Endothelial cell of umbilical vein (primary cell): ENCODE measurements around the genes INPP4A, EIF5B and CHST10.

GRCh38 chr2:97886202-97887093, 109.3 kb downstream of the TMEM131 start:
- PRO-cap: no peak
CAGE:
- cytosol, long polyA minus RNA: no peak
- cytosol, long polyA plus RNA: no peak
- long polyA plus RNA: no peak
- nucleus, long polyA minus RNA: no peak
- nucleus, long polyA plus RNA: no peak

GRCh38 chr2:97905322-97906240, 90.2 kb downstream of the TMEM131 start:
- PRO-cap: no peak
CAGE:
- cytosol, long polyA minus RNA: no peak
- cytosol, long polyA plus RNA: no peak
- long polyA plus RNA: no peak
- nucleus, long polyA minus RNA: no peak
- nucleus, long polyA plus RNA: no peak

DNA sequence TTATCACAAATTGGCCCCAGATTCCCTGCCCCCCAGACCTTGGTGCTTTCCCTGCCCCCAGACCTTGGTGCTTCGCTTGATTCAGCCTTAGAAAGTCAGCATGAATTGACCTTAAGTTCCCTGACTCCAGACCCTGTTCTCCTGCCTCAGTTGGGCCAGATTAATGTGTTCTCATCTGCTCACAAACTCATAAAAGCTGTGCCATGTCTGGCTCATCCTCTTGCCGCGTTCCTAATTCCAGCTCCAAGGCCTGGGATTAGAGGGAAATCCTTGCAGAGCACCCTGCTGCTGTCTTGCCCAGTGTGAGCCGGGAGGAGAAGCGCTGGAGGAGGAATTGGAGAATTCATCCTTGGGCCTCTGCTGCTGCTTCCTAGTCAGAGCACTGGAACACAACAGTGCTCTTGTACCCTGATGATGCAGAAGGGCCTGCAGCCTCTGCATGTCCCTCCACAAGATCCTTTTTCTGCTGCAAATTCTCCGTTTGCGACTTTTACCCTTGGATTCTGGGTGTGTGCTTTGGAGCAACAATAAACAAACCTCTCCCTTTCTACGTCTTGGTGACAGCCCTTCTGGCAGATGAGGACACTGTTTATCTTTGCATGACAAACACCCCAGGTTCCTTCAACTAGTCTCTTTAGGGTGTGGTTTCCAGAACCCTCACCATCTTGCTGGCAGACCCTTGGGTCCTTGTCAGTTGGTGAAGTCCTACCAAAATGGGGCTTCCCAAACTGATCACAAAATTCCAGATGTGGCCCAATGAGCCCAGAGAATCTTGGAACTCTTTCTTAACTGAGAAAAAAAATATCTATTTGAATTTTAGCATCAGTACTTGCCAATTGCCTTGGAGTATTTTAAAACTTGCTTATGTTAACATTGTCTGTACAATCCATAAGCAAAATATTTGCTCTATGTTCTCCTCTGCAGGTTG, 46.8 kb upstream of the CNGA3 start:
- PRO-cap: no peak
CAGE:
- cytosol, long polyA minus RNA: no peak
- cytosol, long polyA plus RNA: no peak
- long polyA plus RNA: no peak
- nucleus, long polyA minus RNA: no peak
- nucleus, long polyA plus RNA: no peak

DNA sequence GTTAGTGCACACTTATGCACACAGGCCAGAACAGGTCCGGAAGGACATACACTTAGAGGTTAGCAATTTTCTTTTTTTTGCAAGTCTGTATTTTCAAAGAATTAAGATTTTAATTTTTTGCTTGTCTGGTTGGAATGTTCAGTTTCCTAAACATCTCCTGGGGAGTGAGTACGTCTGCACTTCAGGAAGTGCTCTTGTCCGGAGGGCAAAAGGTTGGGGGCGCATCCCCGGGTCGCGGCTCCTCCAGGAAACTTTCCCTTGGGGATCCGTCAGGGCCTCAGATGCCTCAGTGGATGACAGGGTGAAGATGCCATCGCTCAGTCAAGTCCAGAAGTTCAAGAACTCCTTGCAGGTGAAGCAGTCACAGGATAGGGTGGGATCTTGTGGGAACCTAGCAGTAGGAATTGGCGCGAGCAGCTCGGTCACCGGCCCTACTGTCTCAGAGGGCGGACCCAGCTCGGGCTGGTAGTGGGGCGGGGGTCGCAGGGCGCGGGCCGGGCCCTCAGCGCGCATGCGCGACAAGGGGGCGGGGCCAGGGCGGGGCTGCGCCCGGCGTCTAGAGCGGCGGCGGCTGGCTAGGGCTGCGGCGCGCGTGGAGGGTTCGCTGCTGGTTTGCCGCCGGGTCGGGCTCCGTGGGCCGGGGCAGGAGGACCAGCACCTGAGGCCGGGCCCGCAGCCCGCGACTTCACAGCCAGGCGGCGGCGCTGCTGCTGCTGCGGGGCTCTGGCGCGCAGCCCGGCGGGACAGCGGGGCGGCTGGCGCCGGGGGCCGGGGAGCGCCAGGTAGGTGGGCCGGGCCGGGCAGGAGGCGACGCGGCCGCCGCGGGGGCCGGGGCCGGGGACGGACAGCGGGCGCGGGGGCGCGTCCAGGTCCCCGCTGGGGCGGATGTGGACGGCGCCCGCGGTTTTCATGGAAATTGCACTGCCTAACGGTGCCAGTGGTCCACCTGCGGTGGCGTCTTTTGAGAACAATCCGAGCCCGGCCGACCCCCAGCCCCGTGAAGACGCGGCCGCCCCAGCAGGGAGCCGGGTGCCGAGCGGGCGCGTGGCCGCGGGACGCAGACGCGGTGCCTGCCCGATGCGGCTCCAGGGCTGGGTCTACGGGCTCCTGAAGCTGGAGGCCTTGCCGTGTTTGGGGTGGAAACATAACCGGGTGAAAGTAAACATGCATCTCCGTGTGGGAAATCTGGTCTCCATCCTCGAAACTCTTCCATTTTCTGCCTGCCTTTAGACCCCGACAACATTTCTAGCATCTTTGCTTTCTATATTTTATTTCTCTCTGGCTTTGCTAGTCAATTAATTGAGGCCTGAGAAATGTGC, at the start of gene INPP4A:
INPP4A (plus strand) TSS at position 555 of the 1,319 bp plus-strand sequence.
- PRO-cap: bidirectional peak, plus-strand start at position 584 of the sequence, minus-strand start at position 436 of the sequence
CAGE:
- cytosol, long polyA minus RNA: start-site peak on the plus strand centred at position 569 of the sequence, 71 bp wide, 19 reads
- cytosol, long polyA plus RNA: start-site peak on the plus strand centred at position 583 of the sequence, 127 bp wide, 54 and 60 reads in 2 replicates
- long polyA plus RNA: start-site peak on the plus strand centred at position 581 of the sequence, 29 bp wide, 118 and 46 reads in 2 replicates
- nucleus, long polyA minus RNA: start-site peak on the plus strand centred at position 590 of the sequence, 15 bp wide, 74 reads; start-site peak on the plus strand centred at position 1,140 of the sequence, 98 bp wide, 21 reads
- nucleus, long polyA plus RNA: start-site peak on the plus strand centred at position 578 of the sequence, 17 bp wide, 60 and 64 reads in 2 replicates

GRCh38 chr2:98465527-98466325, 21.1 kb downstream of the INPP4A start:
- PRO-cap: unidirectional peak, minus-strand start at chr2:98465859
CAGE:
- cytosol, long polyA minus RNA: no peak
- cytosol, long polyA plus RNA: no peak
- long polyA plus RNA: no peak
- nucleus, long polyA minus RNA: no peak
- nucleus, long polyA plus RNA: no peak

GRCh38 chr2:98616683-98617272, 8.4 kb downstream of the UNC50 start:
- PRO-cap: no peak
CAGE:
- cytosol, long polyA minus RNA: no peak
- cytosol, long polyA plus RNA: no peak
- long polyA plus RNA: no peak
- nucleus, long polyA minus RNA: no peak
- nucleus, long polyA plus RNA: no peak

DNA sequence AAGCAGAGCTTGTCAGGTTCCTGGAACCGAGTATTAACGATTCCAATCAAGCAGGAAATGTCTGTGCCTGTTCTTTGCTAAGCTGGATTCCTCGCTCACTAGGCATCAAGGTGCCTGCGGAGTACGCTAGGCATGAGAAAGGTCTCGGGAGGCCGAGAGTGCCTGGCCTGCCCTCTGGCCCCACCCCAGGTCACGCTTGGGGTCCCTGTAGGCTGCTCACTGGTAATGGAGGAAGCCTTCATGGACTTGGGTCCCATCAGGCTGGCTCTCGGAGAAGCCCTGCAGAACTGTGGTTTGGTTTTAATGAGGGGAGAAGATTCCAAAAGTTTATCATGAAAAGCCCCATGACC, 44.8 kb upstream of the MGAT4A start:
- PRO-cap: no peak
CAGE:
- cytosol, long polyA minus RNA: no peak
- cytosol, long polyA plus RNA: no peak
- long polyA plus RNA: no peak
- nucleus, long polyA minus RNA: no peak
- nucleus, long polyA plus RNA: no peak

DNA sequence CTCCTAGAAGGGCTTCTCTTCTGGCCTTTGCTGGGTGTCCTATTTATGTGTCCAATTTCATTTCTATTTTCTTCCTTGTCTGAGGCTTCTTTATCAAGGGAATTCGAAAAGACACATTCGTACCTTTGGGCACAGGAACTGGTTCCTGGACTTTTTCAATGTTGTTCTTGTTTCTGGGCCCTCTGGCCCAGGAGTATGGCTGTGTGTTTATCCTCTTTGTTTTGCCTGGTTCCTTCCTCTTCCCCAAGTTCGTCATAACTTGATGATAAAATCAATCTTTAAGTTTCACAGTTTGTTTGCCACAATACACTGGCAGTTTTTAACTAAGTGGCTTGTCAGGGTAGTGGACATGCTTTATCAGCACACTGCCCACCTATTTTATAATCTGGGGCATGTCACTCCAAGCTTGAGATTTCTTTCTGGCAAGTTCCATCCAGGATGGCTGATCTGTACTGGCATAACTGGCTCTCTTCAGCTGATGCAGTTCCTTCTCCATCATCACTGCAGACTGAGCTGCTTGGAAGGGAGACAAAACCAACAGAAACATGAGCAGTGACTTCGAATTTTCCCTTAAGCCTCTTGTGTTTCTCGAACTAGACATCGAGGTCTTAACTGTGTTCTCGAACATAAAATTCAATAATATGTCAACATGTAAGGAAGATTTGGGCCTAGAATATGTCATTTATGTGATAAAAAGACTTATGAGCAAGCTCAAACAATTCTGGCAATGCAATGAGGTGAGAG, 63.4 kb upstream of the MGAT4A start:
- PRO-cap: unidirectional peak, minus-strand start at position 510 of the sequence
CAGE:
- cytosol, long polyA minus RNA: no peak
- cytosol, long polyA plus RNA: no peak
- long polyA plus RNA: no peak
- nucleus, long polyA minus RNA: no peak
- nucleus, long polyA plus RNA: no peak

GRCh38 chr2:99336745-99337725, at the start of gene EIF5B:
TSS of gene EIF5B (plus strand) at chr2:99337389.
- PRO-cap: bidirectional peak, plus-strand start at chr2:99337425, minus-strand start at chr2:99337305
CAGE:
- cytosol, long polyA minus RNA: start-site peak on the plus strand at chr2:99337409-99337429, 163 reads; start-site peak on the plus strand at chr2:99337522-99337526, 28 reads
- cytosol, long polyA plus RNA: start-site peak on the plus strand at chr2:99337378-99337582, 690 and 1,599 reads in 2 replicates
- long polyA plus RNA: start-site peak on the plus strand at chr2:99337365-99337559, 1,599 and 2,100 reads in 2 replicates
- nucleus, long polyA minus RNA: start-site peak on the plus strand at chr2:99337387-99337559, 1,050 reads
- nucleus, long polyA plus RNA: start-site peak on the plus strand at chr2:99337393-99337582, 1,002 and 858 reads in 2 replicates

DNA sequence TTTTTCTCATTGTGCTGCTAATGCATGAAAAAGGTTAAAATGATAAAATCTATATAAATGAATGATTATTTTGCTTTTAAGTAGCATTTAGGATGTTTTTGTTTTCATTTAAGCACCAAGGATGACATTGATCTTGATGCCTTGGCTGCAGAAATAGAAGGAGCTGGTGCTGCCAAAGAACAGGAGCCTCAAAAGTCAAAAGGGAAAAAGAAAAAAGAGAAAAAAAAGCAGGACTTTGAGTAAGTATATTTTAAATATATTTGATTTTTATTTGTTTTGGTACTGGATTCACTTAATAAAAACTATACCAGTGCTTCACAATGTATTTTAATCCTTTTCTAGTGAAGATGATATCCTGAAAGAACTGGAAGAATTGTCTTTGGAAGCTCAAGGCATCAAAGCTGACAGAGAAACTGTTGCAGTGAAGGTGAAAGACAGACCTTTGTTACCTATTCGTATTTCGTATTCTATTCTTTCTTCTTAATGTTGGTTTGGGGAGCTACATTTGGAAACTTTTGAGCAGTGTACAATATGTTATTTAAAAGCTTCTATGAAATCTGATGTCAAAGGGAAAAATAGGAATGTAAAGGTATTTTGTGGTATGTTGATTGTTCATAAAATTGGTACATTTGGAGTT, 23.1 kb downstream of the EIF5B start:
- PRO-cap: no peak
CAGE:
- cytosol, long polyA minus RNA: start-site peak on the plus strand centred at position 142 of the sequence, 52 bp wide, 28 reads
- cytosol, long polyA plus RNA: start-site peak on the plus strand centred at position 139 of the sequence, 49 bp wide, 66 and 130 reads in 2 replicates
- long polyA plus RNA: no peak
- nucleus, long polyA minus RNA: no peak
- nucleus, long polyA plus RNA: start-site peak on the plus strand centred at position 169 of the sequence, 109 bp wide, 127 and 159 reads in 2 replicates

- PRO-cap: no peak
CAGE:
- cytosol, long polyA minus RNA: no peak
- cytosol, long polyA plus RNA: no peak
- long polyA plus RNA: no peak
- nucleus, long polyA minus RNA: no peak
- nucleus, long polyA plus RNA: no peak
These were observed 40.5 kb downstream of the REV1 start for GRCh38 chr2:99449127-99449969.

- PRO-cap: no peak
CAGE:
- cytosol, long polyA minus RNA: no peak
- cytosol, long polyA plus RNA: no peak
- long polyA plus RNA: no peak
- nucleus, long polyA minus RNA: no peak
- nucleus, long polyA plus RNA: no peak
These were observed 104.1 kb upstream of the REV1 start for GRCh38 chr2:99593873-99594282.

DNA sequence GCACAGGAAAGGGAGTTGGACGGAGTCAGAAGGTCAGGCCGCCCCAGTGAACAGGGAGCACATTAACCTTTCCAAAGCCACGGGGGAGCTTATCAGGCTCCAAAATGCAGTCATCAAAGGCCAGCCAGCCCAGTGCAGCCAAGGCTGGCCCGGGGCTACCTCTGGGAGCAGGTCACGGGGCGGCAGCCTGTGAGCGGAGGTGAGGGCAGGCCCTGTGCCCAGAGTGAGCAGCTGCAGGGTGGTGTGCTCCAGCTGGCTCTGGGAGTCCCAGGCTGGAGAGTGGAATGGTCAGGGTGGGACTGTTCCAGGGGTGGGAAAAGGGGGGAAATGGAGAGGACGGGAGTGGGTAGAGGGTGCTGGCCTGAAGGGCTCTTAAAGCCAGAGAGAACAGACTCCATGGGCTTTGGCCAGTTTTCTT, 146.9 kb upstream of the REV1 start:
- PRO-cap: no peak
CAGE:
- cytosol, long polyA minus RNA: no peak
- cytosol, long polyA plus RNA: no peak
- long polyA plus RNA: no peak
- nucleus, long polyA minus RNA: no peak
- nucleus, long polyA plus RNA: no peak

DNA sequence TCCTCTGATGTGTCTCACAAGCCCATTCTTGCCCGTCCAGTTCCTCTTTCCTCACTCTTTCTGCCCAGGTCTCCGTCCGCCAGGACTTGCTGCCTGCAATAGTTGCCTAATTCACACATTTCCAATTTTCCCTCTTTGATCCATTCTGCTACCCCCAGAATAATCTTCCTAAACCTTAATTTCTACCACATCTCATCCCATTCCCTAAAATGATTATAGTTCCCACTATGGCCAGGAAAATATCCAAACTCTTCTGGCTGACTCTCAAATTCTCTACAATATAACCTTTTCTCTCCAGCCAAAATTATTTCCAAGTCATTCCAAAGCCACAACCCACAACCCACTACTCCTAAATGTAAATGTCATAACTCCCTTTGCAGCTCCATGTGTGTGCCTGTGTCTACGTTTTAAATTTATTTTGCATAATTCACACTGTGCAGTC, 171.2 kb downstream of the AFF3 start:
- PRO-cap: no peak
CAGE:
- cytosol, long polyA minus RNA: no peak
- cytosol, long polyA plus RNA: no peak
- long polyA plus RNA: no peak
- nucleus, long polyA minus RNA: no peak
- nucleus, long polyA plus RNA: no peak

GRCh38 chr2:100013760-100014296, 128.6 kb downstream of the AFF3 start:
- PRO-cap: no peak
CAGE:
- cytosol, long polyA minus RNA: no peak
- cytosol, long polyA plus RNA: no peak
- long polyA plus RNA: no peak
- nucleus, long polyA minus RNA: no peak
- nucleus, long polyA plus RNA: no peak

DNA sequence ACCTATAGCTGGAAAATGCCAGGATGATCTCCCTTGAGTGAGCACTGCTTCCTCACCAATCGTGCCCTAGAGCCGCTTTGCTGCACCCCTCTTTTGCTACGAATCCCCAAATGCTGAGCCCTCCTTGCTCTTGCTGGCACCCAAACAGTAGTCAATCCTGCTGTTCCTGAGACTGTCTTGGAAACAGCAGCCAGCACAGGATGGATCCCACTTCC, 58.5 kb downstream of the LONRF2 start:
- PRO-cap: unidirectional peak, minus-strand start at position 119 of the sequence
CAGE:
- cytosol, long polyA minus RNA: no peak
- cytosol, long polyA plus RNA: no peak
- long polyA plus RNA: no peak
- nucleus, long polyA minus RNA: no peak
- nucleus, long polyA plus RNA: no peak

- PRO-cap: no peak
CAGE:
- cytosol, long polyA minus RNA: no peak
- cytosol, long polyA plus RNA: no peak
- long polyA plus RNA: no peak
- nucleus, long polyA minus RNA: no peak
- nucleus, long polyA plus RNA: no peak
These were observed 30.3 kb downstream of the LONRF2 start for GRCh38 chr2:100291774-100292705.

DNA sequence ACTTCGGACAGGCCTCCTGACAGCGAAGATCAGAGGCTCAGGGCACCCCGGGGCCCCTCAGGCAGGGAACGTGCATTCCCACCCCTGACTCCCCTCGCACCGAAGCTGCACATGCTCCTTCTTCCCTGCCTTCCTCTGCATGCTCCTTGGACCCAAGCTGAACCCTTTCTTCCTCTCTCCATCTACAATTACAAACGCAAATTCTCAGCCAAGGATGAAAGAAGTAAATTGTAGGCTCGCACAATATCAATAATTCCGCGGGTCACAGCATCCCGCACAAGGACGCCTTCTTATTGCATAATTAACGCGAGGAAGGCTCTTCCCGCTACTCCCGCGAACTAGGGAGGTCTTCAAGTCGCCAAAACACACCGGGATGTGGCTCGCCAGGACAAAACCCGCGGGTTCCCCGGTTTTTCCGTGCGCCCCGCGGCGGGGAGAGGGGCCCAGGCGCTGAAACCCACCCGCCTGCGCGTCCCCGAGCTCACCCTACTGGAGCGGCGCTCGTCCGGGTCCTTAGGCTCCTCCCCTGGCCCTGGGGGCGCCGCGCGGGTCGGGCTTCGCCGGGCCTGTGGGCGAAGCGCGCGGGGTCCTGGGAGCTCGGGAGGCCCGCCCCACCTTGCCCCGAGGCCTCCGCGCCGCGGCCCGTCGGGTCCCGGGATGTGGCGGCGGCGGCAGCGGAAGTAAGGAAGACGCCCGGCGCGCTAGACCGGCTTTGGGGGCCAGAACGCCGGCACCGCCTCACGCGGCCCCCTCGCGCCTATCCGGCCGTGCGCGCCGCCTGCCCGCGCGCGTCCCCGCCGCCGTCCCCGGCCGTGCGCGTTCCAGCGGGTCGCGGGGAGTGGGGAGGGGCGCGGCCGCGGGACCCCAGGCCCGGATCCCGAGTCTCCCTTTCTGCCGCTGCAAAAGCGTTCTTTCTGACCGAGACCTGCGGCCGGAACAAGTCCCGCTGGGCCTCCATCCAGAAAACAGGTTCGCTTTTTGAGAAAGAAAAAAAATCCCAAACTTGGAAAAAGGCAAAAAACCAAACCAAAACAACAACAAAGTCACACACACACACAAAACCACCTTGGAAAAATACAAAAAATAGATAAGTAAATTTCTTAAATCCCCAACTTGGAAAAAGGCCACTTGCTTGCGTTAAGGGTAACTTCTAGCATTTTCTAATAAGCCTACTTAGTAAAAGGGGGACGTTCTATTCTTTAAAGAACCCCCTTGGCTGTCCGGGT, at the start of gene CHST10:
CHST10 (minus strand) TSS at position 780 of the 1,226 bp plus-strand sequence.
- PRO-cap: bidirectional peak, plus-strand start at position 361 of the sequence, minus-strand start at position 363 of the sequence; bidirectional peak, plus-strand start at position 529 of the sequence, minus-strand start at position 488 of the sequence; bidirectional peak, plus-strand start at position 658 of the sequence, minus-strand start at position 759 of the sequence
CAGE:
- cytosol, long polyA minus RNA: start-site peak on the minus strand centred at position 529 of the sequence, 11 bp wide, 9 reads
- cytosol, long polyA plus RNA: no peak
- long polyA plus RNA: no peak
- nucleus, long polyA minus RNA: no peak
- nucleus, long polyA plus RNA: no peak

- PRO-cap: no peak
CAGE:
- cytosol, long polyA minus RNA: no peak
- cytosol, long polyA plus RNA: no peak
- long polyA plus RNA: no peak
- nucleus, long polyA minus RNA: no peak
- nucleus, long polyA plus RNA: no peak
These were observed 80.6 kb downstream of the PDCL3 start for GRCh38 chr2:100643309-100643908.

GRCh38 chr2:100821561-100822003, 1.6 kb downstream of the NPAS2 start:
- PRO-cap: no peak
CAGE:
- cytosol, long polyA minus RNA: no peak
- cytosol, long polyA plus RNA: no peak
- long polyA plus RNA: no peak
- nucleus, long polyA minus RNA: start-site peak on the minus strand at chr2:100821667-100821691, 13 reads
- nucleus, long polyA plus RNA: no peak